Skin of body (tissue), 2 donors: ENCODE measurements around a stretch of chr18.

GRCh38 chr18:13220446-13221072 is 2.0 kb downstream of the LDLRAD4 start:
- RAMPAGE, long total RNA = no peak

DNA sequence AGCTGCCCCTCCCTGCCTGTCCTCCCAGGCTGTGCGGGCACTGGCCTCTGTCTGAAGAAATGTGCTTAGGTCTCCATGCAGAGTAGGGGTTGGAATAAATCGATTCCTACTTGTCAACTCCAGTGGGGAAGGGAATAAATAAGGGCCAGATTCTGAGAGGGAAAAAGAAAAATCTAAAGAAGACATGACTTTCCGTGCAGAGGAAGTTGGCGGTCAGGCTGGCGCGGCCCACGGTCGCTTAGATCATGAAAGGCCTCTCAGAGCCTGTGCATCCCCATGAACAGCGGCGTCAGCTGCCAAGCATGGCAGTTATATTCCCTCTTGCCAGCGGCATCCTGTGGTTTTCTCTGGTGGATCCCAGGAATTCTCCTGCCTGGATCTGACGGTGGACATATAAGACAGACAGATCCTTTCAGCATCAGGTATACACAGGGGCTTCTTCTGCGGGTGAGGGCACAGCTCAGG is 157.6 kb downstream of the LDLRAD4 start:
- RAMPAGE, long total RNA = no peak

GRCh38 chr18:13615309-13616303 is 110.8 kb downstream of the FAM210A start:
- RAMPAGE, long total RNA = no peak

DNA sequence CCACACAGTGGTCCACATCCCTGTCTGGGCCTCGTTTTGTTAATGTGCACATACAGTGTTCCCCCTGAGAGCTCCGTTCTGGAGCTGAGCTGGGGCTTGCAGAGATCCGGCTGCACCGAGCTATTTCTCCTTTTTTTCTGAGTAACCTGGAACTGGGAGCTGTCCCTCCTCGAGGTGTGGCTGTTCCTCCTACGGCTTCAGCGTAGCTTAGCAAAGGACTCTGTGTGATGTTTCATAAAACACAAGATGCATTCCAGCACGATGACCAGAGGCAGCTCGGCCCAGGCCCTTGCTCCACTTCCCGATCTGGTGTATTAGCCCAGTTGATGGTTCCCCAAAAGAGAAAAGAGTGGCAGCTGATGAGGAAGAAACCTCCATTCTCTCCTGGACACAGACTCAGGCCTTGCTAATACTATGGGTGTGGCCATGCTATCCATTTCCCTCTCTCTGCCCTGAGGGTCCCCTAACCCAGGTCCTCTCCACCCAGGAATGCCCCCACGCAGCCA is 103.0 kb downstream of the FAM210A start:
- RAMPAGE, long total RNA = no peak

GRCh38 chr18:13761884-13762412 is 35.5 kb downstream of the RNMT start:
- RAMPAGE, long total RNA = no peak

- RAMPAGE, long total RNA = no peak
Observed at GRCh38 chr18:14221718-14222058, 89.5 kb upstream of the ZNF519 start.

- RAMPAGE, long total RNA = no peak
Observed at GRCh38 chr18:21079167-21079733, 32.4 kb downstream of the ROCK1 start.

- RAMPAGE, long total RNA = no peak
Observed at GRCh38 chr18:21456822-21457456, 143.6 kb downstream of the ESCO1 start.

GRCh38 chr18:21601128-21601346 is 533 bp upstream of the ESCO1 start:
- RAMPAGE, long total RNA = no peak

GRCh38 chr18:21602188-21602601 is 1.7 kb upstream of the ESCO1 start:
- RAMPAGE, long total RNA = no peak

GRCh38 chr18:21635711-21636526 is 23.8 kb downstream of the SNRPD1 start:
- RAMPAGE, long total RNA = no peak

- RAMPAGE, long total RNA = no peak
Observed at GRCh38 chr18:21735613-21736161, 4.9 kb upstream of the MIB1 start.

GRCh38 chr18:21741884-21742247 is 1.3 kb downstream of the MIB1 start:
- RAMPAGE, long total RNA = no peak

- RAMPAGE, long total RNA = no peak
Observed at GRCh38 chr18:21843972-21844282, 103.3 kb downstream of the MIB1 start.

- RAMPAGE, long total RNA = no peak
Observed at GRCh38 chr18:21852405-21853609, 112.2 kb downstream of the MIB1 start.

DNA sequence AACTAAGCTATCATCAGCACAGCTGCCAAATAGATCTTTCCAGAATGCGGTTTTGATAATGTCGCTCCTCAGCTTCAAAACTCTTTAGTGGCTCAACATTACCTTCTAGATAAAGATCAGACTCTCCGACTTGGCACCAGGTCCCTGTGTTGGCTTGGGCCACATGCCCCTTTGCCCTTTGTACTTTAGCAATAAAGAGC is 128.9 kb upstream of the GATA6 start:
- RAMPAGE, long total RNA = no peak

DNA sequence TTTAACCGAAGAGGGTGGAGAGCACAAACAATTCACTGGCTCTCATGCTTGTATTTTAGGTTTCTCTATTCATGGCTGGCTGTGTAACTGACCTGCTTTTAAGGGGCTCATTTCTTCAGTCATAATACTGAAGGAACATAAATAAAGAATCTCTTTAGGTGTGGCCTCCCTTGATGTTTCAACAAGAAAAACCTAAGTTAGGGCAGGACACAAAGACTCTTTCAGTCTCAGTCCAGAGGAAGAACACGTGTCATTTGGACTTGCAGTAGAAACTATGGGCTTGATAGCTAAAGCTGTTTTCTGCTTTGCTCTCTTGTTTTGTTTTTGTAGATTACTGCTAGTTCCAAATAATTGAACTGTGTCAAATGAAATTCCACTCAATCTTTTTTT is 108.8 kb upstream of the GATA6 start:
- RAMPAGE, long total RNA = no peak

- RAMPAGE, long total RNA = no peak
Observed at GRCh38 chr18:22164389-22164911, 4.9 kb upstream of the GATA6 start.

- RAMPAGE, long total RNA = no peak
Observed at GRCh38 chr18:22173787-22174888, 4.7 kb downstream of the GATA6 start.

- RAMPAGE, long total RNA = no peak
Observed at GRCh38 chr18:22185659-22186115, 16.3 kb downstream of the GATA6 start.